Cerebellum (tissue), 5 donors: Measurements from ENCODE around the genes PSORS1C2, NFKBIL1 and TNF.

GRCh38 chr6:31087418-31088120 lies 24.8 kb downstream of the C6orf15 start:
- PRO-cap, 3 experiments = no peak in any of the 3 experiments
- RAMPAGE, long total RNA = no peak

DNA sequence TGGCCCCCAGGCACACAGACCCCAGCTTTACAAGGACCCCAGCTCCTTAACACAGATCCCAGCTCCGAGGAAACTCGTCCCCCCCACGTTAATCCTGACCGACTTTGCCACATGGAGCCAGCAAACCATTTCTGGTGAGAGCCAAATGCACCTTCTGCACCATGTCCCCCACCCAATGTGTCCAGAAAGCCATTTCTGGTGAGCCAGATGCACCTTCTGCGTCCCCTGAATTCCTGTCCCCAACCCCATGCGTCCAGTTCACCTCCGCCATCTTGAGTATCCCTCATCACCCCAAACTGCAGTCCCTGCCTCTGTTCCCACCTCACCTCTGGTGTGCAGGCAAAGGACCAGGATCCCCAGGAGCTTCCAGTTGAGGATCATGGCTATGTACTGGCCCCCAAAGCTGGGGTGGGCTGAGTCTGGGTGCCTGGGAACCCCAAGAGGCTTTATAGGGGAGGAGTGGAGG lies at the start of gene PSORS1C2:
Gene PSORS1C2, minus strand, starts transcription at position 421 of the 466 bp plus-strand sequence.
- PRO-cap, 3 experiments = no peak in any of the 3 experiments
- RAMPAGE, long total RNA = no peak

GRCh38 chr6:31154473-31155046 lies 3.0 kb downstream of the CCHCR1 start:
- PRO-cap, 3 experiments = no peak in any of the 3 experiments
- RAMPAGE, long total RNA = no peak

DNA sequence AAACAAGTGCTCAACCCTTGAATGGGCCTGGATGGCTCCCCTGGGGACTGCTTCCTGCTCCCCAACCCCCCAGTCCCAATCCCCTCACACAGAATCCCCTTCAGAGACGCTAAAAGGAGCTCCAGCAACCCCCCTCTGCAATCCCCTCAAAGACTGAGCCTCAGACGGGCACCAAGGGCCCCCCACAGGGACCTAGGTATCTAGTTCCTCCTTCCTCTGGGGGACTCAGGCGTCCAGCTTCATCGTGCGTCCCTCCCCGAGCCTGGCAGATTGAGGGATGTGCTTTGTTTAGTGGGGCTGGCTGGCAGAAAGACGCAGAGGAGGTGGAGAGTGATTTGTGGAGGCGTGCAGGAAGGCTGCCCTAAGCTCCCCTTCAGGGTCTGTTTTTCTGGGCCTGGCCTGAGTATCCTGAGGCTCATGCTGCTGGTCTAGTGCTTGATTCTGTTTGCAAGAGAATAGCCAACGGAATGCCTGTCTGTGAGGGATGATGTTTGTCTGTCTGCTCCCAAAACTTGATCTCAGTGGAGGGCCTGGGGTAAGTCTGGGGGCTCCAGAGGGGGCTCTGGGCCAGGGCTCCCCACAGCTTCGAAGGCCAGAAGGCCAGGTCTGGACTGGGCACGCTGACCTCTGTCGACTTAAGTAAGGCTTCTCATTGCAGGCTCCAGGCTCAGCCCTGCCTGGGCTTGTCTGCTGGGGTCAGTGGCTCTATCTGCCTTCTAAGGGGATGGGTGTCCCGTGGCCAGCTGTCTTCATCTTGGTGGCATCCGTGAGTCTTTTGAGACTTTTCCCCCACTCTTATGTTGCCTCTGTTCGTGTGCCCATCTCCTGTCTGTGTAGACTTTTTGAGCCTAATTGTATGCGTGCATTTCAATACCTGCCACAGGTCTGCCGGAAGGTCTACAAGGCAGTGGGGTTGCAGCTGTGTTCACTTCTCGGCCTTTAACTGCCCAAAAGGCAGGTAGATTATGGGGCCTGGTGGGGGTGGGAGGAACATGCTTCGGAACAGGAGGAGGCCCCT lies 1.9 kb upstream of the POU5F1 start:
- PRO-cap, 3 experiments = no peak in any of the 3 experiments
- RAMPAGE, long total RNA = no peak

DNA sequence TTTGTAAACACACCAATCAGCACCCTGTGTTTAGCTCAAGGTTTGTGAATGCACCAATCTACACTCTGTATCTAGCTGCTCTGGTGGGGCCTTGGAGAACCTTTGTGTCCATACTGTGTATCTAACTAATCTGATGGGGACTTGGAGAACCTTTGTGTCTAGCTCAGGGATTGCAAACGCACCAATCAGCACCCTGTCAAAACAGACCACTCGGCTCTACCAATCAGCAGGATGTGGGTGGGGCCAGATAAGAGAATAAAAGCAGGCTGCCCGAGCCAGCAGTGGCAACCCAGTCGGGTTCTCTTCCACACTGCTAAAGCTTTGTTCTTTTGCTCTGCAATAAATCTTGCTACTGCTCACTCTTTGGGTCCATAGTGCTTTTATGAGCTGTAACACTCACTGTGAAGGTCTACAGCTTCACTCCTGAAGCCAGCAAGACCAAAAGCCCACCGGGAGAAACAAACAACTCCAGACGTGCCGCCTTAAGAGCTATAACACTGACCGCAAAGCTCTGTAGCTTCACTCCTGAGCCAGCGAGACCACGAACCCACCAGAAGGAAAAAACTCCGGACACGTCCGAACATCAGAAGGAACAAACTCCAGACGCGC lies 25.8 kb upstream of the POU5F1 start:
- PRO-cap, 3 experiments = peak in 1 of 3 experiments; most common plus-strand start position 284 of the sequence (in 1); most common minus-strand start position 127 of the sequence (in 1)
- RAMPAGE, long total RNA = no peak

DNA sequence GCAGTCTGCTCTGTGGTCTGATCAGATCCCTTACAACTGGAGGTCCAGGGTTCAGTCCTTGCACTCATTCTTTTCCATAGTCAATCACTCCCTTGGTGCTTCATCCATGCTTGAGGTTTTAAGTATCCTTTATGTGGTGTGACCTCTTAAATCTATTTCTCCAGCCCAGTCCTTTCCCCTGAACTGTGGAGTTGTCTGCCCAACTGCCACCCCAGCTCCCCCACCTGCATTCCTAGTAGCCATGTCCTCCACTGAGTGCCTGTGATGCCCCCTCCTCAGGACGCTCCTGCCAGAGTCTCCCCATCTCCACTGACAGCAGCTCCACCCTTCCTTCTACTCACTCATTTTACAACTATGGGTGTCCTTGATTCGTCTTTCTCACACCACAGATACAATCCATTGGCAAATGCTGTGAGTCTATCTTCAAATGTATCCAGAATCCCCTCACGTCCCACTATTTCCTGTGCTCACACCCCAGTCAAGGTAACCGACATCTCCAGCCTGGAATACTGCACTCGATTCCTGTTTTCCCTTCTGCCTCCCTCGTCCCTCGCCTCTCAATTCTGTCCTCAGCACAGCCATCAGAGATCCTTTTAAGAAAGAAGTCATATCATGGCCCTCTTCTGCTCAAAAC lies 4.8 kb downstream of the HLA-C start:
- PRO-cap, 3 experiments = no peak in any of the 3 experiments
- RAMPAGE, long total RNA = no peak

DNA sequence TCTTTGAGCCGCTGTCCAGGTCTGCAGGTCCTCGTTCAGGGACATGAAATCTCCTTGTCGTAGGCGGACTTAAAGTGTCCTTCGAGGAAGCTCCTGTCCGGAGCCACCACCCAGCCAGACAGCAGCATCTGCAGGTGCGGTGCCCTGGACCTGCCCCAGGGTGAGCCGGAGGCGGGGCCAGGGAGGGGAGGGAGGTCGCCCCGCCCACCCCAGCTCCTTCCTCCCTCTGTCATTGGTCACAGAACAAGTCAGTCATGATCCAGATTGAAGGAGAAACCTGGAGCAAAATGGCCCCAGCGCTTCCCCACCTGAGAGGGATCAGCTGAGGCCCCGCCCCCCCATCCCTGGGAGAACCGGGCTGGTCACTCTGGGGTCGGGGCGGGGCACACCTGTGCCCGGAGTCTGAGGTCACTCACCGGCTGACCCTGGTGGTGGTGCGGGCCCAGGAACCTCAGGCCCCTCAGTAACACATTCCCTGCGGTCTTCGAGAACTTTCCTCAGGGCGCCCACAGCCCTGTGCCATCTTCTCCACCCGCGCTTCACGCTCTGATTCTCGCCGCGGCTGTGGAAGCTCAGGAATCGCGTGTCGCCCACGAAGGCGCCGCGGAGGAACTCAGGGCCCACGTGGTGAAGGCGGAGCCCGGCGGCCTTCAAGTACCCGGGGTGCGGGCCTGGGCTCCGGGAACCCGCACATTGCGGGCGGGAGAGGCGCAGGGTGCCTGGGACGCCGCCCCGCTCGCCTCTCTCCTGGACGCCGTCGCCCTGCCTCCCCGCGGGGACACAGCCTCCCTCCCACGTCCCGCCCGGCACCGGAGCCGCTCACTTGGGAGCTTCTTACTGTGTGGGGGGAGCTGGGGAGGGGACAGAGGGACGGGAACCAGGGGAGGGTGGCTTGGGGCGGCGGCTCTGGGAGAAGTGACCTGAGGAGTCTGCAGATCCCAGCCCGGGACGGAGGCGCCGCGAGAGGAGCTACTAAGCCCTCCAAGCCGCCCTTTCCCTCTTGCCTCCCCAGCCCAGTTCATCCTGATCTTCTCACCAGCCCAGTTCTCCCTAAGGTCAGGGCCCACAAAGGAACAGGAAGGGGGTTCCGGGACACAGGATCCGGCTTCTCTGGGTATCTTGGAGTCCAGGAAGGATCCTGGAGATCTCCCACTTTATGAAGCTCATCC lies 36.4 kb upstream of the HLA-C start:
- PRO-cap, 3 experiments = peak in 2 of 3 experiments; most common plus-strand start position 262 of the sequence (in 2); most common minus-strand start position 126 of the sequence (in 1)
- RAMPAGE, long total RNA = no peak

DNA sequence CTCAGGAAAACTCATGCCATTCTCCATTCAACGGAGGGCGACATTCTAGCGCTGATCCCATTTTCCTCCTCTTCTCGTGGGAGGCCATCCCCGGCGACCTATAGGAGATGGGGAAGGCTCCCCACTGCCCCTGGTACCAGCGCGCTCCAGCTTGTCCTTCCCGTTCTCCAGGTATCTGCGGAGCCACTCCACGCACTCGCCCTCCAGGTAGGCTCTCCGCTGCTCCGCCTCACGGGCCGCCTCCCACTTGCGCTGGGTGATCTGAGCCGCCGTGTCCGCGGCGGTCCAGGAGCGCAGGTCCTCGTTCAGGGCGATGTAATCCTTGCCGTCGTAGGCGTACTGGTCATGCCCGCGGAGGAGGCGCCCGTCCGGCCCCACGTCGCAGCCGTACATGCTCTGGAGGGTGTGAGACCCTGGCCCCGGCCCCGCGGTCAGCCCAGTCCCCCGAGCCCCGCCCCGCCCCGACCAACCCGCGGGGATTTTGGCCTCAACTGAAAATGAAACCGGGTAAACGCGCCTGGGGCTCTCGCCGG lies 883 bp downstream of the HLA-B start:
- PRO-cap, 3 experiments = peak in 1 of 3 experiments; most common plus-strand start position 478 of the sequence (in 1); most common minus-strand start position 385 of the sequence (in 1)
- RAMPAGE, long total RNA = no peak

DNA sequence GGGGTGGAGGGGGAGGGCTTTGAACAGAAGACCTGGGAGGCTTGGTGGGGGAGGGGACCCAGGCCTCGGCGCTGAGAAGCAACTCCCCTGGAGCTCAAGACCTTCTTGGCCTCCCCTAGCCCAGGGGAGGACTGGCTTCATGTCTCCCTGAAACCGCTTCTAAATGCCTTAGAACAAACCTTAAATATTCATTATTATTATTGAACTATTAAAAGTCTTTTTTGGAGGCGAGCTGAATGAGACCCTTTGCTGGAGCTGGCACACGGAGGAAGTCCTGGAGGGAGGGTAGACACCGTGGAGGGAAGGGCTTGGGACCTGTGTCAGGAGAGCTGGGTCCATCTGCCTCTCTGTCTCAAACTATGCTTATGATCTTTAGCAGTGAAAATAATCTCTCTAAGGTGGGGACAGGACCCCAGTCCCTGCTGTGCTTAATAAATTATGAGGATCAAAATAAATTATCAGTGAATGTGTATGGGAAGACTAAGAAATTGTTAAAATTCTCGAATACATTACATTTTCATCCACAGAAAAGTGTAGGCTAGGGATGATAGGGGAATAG lies 2.8 kb upstream of the MICB start:
- PRO-cap, 3 experiments = no peak in any of the 3 experiments
- RAMPAGE, long total RNA = no peak

- PRO-cap, 3 experiments = peak in 3 of 3 experiments; most common plus-strand start chr6:31547609 (in 2); most common minus-strand start chr6:31547501 (in 2)
- RAMPAGE, long total RNA = no peak
Measured at GRCh38 chr6:31547241-31547963, at the start of gene NFKBIL1. NFKBIL1 (plus strand) TSS chr6:31547608.

GRCh38 chr6:31557505-31558681 lies 10.5 kb downstream of the NFKBIL1 start:
- PRO-cap, 3 experiments = no peak in any of the 3 experiments
- RAMPAGE, long total RNA = no peak

DNA sequence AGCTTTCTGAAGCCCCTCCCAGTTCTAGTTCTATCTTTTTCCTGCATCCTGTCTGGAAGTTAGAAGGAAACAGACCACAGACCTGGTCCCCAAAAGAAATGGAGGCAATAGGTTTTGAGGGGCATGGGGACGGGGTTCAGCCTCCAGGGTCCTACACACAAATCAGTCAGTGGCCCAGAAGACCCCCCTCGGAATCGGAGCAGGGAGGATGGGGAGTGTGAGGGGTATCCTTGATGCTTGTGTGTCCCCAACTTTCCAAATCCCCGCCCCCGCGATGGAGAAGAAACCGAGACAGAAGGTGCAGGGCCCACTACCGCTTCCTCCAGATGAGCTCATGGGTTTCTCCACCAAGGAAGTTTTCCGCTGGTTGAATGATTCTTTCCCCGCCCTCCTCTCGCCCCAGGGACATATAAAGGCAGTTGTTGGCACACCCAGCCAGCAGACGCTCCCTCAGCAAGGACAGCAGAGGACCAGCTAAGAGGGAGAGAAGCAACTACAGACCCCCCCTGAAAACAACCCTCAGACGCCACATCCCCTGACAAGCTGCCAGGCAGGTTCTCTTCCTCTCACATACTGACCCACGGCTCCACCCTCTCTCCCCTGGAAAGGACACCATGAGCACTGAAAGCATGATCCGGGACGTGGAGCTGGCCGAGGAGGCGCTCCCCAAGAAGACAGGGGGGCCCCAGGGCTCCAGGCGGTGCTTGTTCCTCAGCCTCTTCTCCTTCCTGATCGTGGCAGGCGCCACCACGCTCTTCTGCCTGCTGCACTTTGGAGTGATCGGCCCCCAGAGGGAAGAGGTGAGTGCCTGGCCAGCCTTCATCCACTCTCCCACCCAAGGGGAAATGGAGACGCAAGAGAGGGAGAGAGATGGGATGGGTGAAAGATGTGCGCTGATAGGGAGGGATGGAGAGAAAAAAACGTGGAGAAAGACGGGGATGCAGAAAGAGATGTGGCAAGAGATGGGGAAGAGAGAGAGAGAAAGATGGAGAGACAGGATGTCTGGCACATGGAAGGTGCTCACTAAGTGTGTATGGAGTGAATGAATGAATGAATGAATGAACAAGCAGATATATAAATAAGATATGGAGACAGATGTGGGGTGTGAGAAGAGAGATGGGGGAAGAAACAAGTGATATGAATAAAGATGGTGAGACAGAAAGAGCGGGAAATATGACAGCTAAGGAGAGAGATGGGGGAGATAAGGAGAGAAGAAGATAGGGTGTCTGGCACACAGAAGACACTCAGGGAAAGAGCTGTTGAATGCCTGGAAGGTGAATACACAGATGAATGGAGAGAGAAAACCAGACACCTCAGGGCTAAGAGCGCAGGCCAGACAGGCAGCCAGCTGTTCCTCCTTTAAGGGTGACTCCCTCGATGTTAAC lies at the start of gene TNF:
Gene TNF, plus strand, starts transcription at position 438 of the 1,385 bp plus-strand sequence.
- PRO-cap, 3 experiments = no peak in any of the 3 experiments
- RAMPAGE, long total RNA = no peak

DNA sequence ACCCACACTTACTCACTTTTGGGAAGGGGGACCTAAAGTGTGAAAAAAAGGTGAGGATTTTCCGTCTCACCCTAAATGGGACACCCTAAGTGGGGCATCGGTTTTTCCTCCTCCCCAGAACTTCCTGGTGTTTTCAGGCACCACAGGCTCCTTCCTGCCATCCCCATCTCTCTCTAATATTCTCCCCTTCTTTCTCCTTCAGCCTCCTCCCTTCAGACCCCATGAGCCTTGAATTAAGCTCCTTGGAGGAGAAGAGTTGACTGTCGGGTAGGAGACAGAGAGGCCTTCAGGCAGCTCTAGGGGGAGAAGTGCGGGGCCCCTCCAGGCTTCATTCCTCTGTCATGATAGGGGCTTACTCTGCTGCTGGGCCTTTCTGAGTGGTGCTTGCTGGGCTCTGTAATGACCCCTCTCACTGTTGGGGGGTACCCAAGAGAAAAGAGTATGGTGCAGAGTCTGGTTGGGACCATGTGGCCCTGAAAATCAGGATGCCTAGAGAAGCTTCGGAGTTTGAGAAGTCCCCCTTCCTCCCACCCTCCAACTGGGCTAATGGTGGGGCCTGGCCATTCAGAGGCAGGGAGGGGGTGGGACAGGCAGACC lies 2.3 kb downstream of the LTB start:
- PRO-cap, 3 experiments = no peak in any of the 3 experiments
- RAMPAGE, long total RNA = no peak

- PRO-cap, 3 experiments = no peak in any of the 3 experiments
- RAMPAGE, long total RNA = no peak
Measured at GRCh38 chr6:31585432-31585919, 601 bp upstream of the LST1 start.

DNA sequence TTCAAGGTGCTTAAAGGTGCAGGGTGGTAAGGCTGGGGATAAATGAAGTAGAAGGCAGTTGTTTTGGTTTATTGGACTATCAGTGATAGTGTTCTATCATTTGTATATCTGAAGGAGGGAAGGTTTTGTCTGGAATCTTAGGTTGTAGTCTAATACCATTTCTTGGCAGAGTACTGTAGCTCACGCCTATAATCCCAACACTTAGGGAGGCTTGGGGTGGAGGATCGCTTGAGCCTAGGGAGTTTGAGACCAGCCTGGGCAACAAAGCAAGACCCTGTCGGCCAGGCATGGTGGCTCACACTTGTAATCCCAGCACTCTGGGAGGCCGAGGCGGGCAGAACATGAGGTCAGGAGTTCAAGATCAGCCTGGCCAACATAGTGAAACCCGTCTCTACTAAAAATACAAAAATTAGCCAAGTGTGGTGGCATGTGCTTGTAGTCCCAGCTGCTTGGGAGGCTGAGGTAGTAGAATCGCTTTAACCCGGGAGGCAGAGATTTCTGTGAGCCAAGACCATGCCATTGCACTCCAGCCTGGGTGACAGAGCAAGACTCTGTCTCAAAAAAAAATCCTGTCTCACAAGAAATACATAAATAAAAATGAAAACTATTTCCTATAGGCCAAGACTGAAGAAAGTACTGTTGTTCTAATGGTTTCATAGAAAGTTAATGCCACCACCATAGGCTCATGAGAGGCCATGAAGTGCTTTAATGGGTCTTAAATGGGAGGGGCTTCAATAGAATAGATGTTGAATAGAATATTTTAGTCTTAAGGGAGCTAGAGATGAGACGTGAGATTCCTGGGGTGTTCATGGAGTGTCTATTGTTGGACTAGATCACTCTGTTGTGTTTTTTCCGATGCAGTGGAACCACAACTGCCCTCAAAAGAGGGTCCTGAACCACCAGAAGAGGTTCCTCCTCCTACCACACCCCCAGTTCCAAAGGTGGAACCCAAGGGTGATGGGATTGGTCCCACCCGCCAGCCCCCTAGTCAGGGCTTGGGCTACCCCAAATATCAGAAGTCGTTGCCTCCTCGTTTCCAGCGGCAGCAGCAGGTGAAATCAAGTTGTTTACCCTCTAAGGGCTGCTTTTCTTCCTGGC lies 8.1 kb downstream of the PRRC2A start:
- PRO-cap, 3 experiments = no peak in any of the 3 experiments
- RAMPAGE, long total RNA = no peak

DNA sequence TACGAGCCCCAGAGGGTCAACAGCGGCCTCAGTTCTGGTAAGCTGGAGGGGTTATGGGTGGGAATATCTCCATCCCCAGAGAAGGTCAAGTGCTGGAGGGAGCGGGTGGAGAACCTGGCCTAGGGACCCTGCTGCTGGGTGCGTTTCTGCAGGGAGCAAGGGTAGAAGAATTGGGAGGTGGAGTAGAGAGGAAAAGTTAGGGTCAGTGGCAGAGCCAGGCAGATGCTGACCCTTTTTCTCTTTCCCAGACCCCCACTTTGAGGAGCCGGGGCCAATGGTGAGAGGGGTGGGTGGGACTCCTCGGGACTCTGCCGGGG lies 13.1 kb downstream of the PRRC2A start:
- PRO-cap, 3 experiments = no peak in any of the 3 experiments
- RAMPAGE, long total RNA = no peak

DNA sequence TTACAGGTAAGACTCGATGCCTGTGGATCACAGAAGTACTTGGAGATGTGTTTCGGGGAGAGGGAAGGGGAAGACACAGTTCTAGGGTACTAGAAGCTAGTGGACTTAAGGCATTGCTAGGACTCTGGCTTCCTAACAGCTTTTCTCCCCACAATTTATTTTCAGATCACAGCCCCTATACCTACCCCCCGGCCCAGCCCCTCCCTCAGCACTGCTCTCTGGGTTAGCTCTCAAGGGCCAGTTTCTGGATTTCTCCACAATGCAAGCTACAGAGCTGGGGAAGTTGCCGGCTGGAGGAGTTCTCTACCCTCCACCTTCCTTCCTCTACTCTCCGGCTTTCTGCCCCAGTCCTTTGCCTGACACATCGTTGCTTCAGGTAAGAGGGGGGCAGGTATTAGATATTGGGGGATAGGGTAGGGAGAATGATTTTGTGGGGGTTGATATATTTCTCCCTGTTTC lies 15.6 kb downstream of the PRRC2A start:
- PRO-cap, 3 experiments = no peak in any of the 3 experiments
- RAMPAGE, long total RNA = no peak

DNA sequence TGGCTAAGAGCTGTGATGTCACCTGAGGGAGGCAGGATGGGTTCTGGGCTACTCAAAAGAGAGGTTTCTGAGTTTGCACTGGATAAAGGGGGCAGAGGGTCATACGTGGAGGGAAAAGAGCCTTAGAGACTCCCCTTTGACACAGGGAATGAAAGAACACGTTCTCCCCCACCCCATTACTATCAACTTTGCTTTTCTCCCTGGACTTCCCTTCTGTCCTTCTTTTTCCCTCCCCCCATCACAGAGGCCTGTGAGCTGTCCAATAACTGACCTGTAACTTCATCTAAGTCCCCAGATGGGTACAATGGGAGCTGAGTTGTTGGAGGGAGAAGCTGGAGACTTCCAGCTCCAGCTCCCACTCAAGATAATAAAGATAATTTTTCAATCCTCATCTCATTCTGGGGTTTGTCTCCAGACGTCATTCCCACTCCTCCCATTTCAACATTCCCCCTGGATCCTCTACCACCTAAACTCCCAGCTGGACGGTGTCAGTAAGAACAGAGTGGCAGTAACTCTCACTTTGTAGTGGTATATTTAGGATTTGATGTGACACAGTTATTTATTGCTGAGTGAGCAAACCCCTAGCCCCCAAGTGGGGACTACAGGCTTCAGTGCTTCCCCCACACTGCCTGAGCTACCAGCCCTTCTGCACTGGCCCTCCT lies 2.3 kb downstream of the APOM start:
- PRO-cap, 3 experiments = no peak in any of the 3 experiments
- RAMPAGE, long total RNA = no peak

DNA sequence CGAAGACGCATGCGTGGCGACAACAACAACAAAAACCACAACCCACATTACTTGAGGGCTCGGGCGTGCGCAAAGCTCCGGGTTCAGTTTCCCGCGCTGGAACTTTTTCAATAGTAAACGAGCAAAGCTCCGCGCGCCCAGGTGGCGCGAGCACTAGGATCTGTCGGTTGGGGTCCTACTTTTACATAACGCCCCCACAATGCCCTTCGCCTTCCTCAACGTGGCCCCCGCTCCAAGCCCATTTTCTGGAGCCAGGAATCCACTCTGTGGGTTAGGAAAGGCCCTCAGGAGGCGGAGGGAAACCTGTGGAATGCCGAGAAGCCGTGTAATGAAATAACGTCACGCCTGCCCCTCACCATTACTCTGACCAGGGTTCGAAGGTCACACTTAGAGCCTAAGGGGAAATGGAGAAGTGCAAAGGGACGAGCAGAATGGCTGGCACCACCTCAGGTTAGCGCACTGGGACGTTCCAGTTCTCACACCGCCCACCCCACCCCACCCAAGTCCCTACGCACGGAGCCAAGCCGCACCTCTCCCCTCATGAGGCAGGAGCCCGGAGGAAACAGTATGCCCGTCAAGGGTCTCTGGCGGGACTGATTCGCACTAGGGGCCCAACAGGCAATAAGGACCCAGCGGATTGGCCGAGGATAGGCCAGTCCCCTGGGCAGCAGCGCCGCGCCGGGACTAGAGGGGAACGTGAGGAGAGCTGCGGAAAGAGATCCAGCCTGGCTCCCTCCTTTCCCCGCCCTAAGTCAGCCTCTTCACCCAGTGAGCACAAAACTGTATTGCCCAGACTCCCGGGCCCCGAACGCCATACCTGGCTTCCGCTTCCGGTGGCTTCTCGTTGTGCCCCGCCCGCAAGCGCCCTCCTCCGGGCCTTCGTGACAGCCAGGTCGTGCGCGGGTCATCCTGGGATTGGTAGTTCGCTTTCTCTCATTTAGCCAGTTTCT lies 522 bp upstream of the GPANK1 start:
- PRO-cap, 3 experiments = peak in 3 of 3 experiments; most common plus-strand start position 54 of the sequence (in 3); most common minus-strand start position 754 of the sequence (in 2)
- RAMPAGE, long total RNA = start-site peak on the minus strand centred at position 808 of the sequence, 120 bp wide, 99 and 44 reads in 2 replicates

- PRO-cap, 3 experiments = no peak in any of the 3 experiments
- RAMPAGE, long total RNA = no peak
Measured at GRCh38 chr6:31667741-31668255, 1.9 kb downstream of the CSNK2B start.